HEK293 (cell line): ENCODE measurements around a stretch of chr2.

DNA sequence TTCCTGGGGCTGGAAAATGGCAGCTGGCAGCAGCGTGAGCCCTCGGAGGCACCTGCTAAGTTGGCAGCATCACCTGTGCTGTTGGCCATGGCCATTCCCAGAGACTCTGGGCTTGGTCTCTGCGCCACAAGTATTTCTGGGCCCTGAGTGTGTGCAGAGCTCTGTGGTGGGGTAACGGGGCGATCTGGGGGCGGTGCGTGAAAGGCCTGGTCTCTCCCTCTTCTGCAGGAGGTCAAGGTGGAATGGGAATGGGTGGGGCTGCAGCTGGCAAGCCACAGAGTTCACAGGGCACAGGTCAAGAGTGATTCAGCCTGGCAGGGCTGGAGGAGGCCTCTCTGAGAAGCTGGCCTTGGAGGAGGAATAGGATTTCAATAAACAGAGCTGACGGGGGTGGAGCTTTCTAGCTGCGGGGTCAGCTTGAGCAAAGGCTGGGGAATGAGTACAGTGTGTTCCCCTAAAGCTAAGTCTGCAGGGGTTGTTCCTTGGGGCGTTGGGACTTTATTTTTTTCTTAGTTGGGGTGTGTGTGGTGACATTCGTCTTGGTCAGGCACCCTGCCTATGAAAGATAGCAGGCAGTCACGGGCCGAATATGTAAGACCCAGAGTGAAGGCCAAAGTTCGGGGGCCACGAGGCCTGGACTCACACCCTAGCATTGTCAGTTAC is 10.4 kb upstream of the NTSR2 start:
- PRO-cap = no peak
- RRBS, 2 experiments = no CpG with 5 or more reads among the region's 15 CpGs

DNA sequence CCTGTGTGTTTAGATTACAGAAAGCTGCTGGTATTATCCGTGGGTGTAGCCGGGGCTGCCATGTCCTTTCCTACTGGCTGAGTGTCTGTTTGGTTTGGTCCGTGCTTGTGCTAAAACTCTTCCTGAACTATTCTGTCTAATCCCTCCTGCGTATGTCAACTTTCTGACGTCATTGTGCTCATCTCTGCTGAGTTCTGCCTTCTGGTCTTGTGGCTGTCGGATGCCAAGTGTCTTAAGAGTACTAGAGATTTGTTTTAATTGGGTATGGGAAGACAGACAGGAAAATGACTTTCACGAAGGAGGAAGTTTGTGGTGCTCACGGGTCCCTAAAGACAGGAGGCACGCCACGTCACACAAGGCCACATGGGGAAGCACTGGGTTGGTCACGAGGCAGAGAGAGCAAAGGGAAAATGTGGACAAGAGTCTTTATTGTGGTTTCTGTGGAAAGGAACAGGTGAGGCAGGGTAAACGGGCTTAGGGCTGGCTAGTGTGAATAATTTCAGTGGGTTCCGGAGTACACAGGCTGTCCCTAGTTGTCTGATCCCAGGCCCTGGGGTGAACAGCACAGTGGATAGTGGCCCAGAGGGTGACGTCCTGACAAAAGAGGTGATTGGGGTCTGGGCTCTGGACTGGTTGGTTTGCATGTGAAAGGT is 31.9 kb upstream of the NTSR2 start:
- PRO-cap = no peak
- RRBS, 2 experiments = no CpG with 5 or more reads among the region's 14 CpGs

GRCh38 chr2:11710300-11710765 is 36.1 kb upstream of the LPIN1 start:
- PRO-cap = no peak
- RRBS, 2 experiments = no CpG with 5 or more reads among the region's 3 CpGs

GRCh38 chr2:11744649-11745524 is 1.5 kb upstream of the LPIN1 start:
- PRO-cap = no peak
- RRBS, 2 experiments = 5% methylated on average over 1 of the region's 15 CpGs; no CpG with 5 or more reads in 1 of the 2 experiments

GRCh38 chr2:11749491-11750188 is 3.2 kb downstream of the LPIN1 start:
- PRO-cap = no peak
- RRBS, 2 experiments = no CpG with 5 or more reads among the region's 12 CpGs

- PRO-cap = no peak
- RRBS, 2 experiments = no CpG with 5 or more reads among the region's 12 CpGs
Measured at GRCh38 chr2:11753417-11754122, 7.1 kb downstream of the LPIN1 start.

DNA sequence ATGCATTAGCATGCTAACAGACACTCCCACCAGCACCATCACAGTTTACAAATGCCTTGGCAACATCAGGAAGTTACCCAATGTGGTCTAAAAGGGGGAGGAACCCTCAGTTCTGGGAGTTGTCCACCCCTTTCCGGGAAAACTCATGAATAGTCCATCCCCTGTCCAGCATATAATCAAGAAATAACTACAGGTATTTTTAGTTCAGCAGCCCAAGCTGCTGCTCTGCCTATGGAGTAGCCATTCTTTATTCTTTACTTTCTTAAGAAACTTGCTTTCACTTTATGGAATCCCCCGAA is 337.6 kb downstream of the LPIN1 start:
- PRO-cap = no peak
- RRBS, 2 experiments = no CpG with 5 or more reads among the region's 2 CpGs

GRCh38 chr2:12169564-12170129 is 423.2 kb downstream of the LPIN1 start:
- PRO-cap = no peak
- RRBS, 2 experiments = no CpG with 5 or more reads among the region's 6 CpGs

- PRO-cap = no peak
- RRBS, 2 experiments = no CpG with 5 or more reads among the region's 8 CpGs
Measured at GRCh38 chr2:12320843-12321739, 395.6 kb upstream of the TRIB2 start.

GRCh38 chr2:12478848-12479104 is 238.0 kb upstream of the TRIB2 start:
- PRO-cap = no peak
- RRBS, 2 experiments = no CpG with 5 or more reads among the region's 4 CpGs

DNA sequence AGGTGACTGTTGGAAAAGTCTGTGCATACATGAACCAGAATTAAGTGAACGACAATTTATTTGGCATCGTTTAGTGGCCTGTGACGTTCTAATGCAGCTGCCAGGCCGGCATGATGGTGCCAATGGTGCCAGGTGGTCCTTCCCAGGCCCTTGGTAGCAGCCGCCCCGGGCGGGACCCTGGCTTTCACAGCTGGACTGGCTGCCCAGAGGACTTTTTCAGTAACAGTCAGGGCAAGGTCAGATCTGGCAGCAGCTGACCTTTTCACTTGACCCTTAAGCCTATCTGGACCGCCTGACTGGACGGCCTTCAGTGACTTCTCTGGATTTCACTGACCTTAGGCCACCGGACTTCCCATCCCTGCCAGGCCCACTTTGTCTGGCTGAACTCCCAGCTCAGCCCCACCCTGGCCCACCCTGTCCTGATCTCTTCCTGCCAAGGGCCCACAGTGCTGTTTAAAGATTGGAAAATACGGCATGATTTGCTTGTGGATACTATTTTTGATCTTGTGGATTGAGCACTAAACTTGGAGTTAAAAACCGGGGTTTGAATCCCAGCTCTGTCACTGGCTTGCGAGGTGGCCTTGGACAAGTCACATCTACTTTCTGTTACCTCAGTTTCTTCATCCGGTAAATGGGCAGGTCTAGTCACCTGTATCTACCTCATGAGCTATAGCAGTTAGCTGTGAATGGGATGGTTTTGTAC is 16.0 kb downstream of the TRIB2 start:
- PRO-cap = no peak
- RRBS, 2 experiments = 94 to 95% methylated on average over 6 of the region's 14 CpGs

DNA sequence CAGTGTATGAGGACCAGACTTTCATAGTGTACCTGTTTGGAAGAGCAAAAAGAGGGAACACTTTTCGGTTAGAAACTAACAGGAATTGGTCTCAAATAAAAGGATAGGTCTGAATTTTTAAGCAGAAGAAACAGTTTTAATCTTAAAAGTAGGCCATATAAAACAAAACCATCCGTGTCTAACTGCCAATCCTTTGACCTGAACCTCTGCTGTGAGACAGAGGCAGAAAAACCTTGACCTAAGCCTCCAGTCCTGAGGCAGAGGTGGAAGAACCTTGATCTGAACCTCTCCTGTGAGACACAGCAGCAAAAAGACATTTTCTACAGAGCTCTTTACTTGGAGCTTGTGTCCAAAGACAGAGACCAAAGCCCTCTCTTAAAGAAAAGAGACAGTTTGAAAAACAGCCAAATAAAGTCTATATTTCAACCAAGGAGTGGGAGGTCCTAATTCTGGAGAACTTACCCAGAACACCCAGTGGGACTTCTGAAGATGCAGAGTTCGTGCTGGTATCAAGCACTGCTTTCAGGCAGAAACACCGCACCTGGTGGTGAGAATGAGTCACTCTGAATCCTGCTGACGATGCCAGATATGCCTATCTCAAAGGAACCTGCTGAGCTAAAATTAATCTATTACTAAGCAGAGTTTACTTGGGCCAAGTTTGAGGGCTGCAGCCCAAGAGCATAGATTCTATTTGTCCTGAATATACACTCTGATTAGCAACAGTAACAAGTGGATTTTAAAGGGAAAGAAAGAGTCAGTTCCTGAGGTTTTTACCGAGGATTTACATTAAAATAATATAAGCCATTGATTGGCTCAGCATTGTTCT is 806.3 kb downstream of the TRIB2 start:
- PRO-cap = no peak
- RRBS, 2 experiments = no CpG with 5 or more reads among the region's 6 CpGs

GRCh38 chr2:14558338-14558643 is 74.2 kb upstream of the LRATD1 start:
- PRO-cap = no peak
- RRBS, 2 experiments = no CpG with 5 or more reads among the region's 2 CpGs

- PRO-cap = no peak
- RRBS, 2 experiments = no CpG with 5 or more reads among the region's 12 CpGs
Measured at GRCh38 chr2:16050815-16051610, 110.7 kb downstream of the MYCN start.

GRCh38 chr2:16562847-16563046 is 102.9 kb downstream of the CYRIA start:
- PRO-cap = no peak
- RRBS, 2 experiments = no CpG with 5 or more reads among the region's 3 CpGs

- PRO-cap = no peak
- RRBS, 2 experiments = no CpG with 5 or more reads among the region's 1 CpG
Measured at GRCh38 chr2:16566212-16566411, 99.5 kb downstream of the CYRIA start.

DNA sequence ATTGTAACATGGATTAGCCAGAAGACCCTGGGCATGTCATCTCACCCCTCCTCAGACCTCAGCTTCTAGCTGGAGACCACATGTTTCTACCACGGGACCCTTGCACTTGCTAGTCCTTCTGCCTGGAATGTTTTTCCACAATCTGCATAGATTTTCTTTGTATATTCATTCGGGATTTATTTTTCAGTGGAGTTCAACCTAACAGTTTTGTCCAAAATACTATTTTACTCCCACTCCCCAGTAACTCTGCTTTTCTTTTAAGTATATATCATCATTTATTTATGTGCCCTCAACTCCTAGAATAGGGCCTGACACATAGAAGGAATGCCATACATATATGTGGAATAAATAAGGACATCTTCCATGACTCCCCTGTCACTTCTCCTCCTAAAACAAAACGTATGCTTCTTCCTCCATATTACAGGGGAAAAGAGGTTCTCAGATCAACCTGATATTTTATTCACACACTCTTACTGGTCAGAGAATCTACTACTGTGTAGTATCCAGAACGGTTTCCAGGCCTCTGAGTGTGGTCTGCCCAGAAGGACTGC is 56.2 kb downstream of the CYRIA start:
- PRO-cap = no peak
- RRBS, 2 experiments = no CpG with 5 or more reads among the region's 4 CpGs

- PRO-cap = no peak
- RRBS, 2 experiments = no CpG with 5 or more reads among the region's 7 CpGs
Measured at GRCh38 chr2:16612499-16613068, 53.0 kb downstream of the CYRIA start.

- PRO-cap = no peak
- RRBS, 2 experiments = no CpG with 5 or more reads among the region's 7 CpGs
Measured at GRCh38 chr2:16626967-16627604, 38.5 kb downstream of the CYRIA start.

GRCh38 chr2:16640772-16641750 is 24.6 kb downstream of the CYRIA start:
- PRO-cap = no peak
- RRBS, 2 experiments = no CpG with 5 or more reads among the region's 11 CpGs